Glomerular endothelial cell (primary cell): ENCODE measurements around a stretch of chr19.

DNA sequence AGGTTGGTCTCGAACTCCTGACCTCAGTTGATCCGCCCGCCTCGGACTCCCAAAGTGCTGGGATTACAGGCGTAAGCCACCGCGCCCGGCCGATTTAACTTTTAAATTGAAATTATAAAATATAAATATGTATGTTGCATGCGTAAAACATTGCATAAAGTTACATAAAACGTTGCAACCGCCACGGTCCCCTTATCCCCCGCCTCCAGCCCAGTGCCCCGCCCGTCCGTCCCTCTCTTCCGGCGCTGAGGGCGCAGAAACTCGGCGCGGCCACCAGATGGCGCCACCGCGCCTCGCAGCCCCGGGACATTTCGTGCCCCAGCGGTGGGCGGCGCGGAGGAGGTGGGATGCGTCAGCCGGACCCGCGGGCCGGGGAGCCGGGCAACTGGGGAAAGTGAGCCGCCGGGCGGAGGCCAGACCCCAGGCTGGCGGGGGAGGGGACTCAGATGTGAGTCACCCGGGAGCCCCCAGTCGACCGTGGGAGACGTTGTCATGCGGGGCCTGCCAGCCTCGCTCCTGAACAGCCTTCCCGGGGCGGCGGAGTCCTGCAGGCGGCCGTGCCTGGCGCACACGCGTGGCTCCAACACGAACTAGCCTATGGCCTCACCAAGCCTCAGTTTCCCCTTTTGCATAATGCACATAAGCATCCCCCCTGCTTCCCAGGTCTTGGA lies 1.3 kb upstream of the GADD45B start:
- RAMPAGE, long total RNA, result no peak

GRCh38 chr19:2477434-2478267 lies 1.7 kb downstream of the GADD45B start:
- RAMPAGE, long total RNA, result start-site peak on the plus strand at chr19:2477740-2477935, 103 and 88 reads in 2 replicates

- RAMPAGE, long total RNA, result no peak
These were observed 18.8 kb downstream of the GADD45B start for GRCh38 chr19:2494587-2495203.

DNA sequence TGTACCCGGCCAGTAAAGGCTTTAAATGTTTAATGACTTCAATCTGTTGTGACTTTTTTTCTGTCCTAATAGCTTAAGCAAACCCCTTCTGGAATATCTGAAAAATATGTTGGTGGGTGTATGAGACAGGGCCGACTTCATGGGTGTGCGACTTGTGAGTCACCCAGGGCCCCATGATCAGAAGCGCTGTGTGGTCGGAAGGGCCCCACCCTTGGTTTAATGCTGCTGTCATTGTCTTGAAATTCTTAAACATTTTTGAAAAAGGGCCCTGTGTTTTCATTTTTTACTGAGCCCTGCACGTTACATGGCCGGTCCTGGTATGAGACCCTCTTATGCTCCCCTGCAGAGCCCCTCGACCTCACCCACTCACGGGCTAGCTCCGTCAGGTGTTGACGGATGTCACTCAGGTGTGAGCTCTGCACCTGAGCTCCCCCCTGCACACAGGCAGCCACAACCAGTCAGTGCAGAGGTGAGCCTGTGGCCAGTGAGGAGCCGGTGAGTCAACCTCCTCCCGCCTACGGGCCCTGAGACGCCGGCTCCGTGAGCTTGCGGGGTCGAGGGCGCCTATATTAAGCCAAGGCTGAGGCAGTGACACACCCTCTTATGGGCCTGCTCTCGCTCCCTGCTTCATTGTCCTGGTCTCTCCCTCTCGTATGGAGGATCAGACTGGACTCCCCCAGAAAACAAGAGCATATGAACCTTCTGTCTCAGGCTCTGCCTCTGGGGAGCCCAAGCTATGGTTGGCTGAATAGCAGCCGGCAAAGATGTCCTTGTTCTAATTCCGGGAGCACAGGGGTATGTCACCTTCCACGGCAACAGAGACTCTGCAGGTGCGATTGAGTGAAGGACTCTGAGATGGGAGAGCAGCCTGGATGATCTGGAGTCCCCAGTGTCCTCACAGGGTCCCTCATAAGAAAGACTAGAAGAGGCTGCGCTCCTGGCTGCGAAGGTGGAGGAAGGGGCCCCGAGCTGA lies 27.8 kb downstream of the GADD45B start:
- RAMPAGE, long total RNA, result no peak

DNA sequence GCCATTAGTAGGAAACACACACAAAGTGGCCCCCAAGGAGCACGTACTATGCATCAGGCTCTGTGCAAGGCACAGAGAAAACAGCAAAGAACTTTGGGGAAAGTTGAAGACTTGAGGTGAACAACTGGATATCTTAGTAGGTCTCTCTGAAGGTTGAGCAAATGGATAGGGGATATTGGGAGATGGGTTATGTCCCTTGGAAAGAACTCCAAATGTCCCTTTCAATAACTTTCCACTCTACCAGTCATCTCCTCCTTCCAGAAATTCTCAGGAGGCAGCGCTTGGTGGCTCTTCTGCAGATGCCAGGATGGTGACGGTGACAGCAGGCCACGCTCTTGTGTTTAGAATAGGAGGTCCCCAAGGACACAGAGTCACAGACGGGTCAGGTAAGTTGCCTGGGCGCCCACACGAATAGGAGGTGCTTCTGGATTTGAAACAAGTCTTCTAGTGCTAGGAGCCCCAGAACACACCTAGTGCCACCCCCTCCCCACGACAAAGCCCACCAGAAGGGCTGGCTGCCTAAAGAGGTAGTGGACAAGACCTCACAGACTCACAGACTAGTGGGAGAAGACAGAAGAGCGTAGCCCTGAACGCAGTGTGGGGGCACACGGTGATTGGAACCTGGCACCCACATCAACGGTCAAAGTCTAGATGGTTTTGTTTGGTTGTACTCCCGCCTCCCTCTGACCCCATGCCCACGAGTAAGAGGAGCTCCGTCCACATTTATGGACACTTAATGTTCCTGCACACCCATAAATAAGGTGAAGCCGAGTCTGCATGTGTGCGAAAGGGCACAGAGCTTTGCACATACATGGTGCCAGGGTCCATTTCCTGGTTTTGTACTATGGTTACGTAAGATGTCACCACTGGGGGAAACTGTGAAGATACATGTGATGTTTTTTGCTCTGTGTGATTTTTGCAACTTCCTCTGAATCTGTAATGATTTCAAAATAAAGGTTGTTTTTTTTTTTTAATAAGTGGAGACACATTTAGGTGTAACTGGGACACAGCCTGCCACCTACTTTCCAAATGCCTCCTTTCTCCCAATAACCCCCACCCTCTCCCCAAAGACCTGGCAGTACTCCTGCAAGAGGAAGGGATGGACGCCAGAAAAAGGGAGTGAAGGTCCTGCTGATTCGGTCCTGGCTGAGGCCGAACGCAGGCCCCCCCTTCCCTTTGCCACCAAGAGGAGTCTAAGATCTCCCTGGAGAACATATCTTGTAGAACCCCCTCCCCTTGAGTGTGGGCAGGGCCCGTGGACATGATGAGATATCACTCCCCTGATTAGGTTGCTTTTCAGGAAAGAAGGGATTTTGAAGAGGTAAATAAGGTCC lies 73.0 kb downstream of the GNG7 start:
- RAMPAGE, long total RNA, result no peak

- RAMPAGE, long total RNA, result no peak
These were observed 37.3 kb downstream of the GNG7 start for GRCh38 chr19:2665204-2665511.

DNA sequence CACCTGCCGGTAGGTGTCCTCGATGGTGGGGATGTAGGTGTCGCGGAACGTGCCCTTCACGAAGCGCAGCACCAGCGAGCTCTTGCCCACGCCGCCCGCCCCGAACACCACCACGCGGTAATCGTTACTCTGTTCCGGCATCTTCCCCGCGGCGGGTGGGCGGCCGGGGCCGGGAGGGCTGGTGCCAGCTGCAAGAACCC lies 3.6 kb downstream of the DIRAS1 start:
- RAMPAGE, long total RNA, result no peak

GRCh38 chr19:2774017-2774711 lies 8.9 kb downstream of the SGTA start:
- RAMPAGE, long total RNA, result no peak

GRCh38 chr19:2926613-2927273 lies 18.0 kb downstream of the ZNF77 start:
- RAMPAGE, long total RNA, result no peak

- RAMPAGE, long total RNA, result no peak
These were observed 587 bp upstream of the ZNF77 start for GRCh38 chr19:2945079-2946036.

DNA sequence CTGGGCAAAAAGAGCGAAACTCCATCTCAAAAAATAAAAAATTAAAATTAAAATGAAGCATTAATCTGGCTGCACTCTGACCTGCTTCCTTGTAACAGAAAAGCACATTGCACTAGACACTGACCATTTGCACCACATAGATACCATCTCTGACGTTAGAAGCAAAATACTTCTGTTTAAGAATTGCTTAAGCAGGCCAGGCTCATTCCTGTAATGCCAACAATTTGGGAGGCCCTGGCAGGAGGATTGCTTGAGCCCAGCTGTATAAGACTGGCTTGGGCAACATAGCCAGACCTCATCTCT lies 7.3 kb upstream of the TLE6 start:
- RAMPAGE, long total RNA, result no peak

DNA sequence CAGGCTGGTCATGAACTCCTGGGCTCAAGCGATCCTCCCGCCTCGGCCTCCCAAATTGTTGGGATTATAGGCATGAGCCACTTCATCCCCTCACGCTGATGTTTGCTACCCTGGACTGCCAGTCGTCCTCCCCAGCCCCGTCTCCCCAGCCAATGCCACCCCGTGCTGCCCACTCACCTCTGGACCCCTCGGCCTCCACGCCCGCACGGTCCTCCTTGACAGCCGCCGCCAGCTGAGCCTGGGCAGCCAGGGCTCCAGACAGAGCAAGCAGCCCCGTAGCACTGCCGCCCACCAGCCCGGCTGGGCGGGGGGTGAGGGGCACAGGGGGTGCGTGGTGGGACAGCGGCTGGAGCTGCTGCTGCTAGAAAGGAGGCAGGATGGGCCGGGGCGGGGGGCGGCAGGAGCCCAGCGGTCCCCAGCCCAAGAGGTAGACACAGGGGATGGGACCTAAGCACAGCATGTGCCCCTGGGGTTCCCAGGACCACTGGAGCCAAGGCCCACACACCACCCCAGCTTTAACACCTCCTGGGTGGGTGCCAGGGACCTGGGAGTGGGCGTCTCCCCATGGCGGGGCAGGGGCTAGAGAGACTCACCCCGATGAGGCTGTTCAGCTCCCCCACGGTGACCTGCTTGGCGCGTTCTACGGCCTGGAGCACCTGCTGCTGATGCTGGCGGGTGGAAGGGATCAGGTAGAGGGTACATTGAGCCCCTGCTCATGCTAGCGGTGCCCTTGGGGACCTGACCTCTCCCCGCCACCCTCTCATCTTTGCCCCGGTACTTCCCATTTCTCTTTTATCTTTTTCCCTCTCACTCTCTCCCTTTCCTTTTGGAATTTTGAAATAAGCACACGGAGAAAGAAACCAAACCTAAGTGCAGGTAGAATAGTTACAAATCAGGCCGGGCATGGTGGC lies 9.7 kb downstream of the TLE2 start:
- RAMPAGE, long total RNA, result no peak

- RAMPAGE, long total RNA, result no peak
These were observed 9.3 kb upstream of the GNA11 start for GRCh38 chr19:3084775-3085251.

DNA sequence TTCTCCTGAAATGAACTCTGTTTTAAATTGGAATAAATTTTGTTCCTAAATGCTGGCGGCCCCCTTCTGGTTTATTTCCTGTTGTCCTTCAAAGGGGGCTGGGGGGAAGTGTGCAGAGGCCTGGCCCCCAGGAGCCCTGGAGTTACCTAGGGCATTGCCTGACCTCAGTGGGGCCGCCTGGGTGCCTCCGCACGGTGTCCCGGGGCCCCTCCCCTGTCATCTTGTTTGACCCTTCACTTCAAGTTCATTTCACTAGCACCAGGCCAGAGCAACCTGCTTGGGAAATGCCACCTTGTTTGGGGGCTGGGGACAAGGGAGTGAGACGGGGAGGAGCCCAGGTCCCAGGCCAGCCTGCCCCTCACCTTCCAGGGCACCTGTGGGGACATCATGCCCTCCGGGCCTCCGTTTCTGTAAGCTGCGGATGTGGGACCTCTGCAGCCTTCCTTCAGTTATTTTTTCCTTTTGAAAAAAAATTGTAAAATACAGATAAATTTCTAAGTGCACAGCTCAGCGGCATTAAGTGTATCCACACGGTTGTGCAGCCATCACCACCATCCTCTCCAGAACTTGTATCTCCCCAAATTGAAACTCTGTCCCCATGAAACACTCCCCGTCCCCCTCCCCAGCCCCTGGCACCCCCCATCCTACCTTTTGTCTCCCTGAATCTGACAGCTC lies 11.7 kb upstream of the GNA15 start:
- RAMPAGE, long total RNA, result no peak

- RAMPAGE, long total RNA, result no peak
These were observed 30.8 kb upstream of the NFIC start for GRCh38 chr19:3335265-3336317.

DNA sequence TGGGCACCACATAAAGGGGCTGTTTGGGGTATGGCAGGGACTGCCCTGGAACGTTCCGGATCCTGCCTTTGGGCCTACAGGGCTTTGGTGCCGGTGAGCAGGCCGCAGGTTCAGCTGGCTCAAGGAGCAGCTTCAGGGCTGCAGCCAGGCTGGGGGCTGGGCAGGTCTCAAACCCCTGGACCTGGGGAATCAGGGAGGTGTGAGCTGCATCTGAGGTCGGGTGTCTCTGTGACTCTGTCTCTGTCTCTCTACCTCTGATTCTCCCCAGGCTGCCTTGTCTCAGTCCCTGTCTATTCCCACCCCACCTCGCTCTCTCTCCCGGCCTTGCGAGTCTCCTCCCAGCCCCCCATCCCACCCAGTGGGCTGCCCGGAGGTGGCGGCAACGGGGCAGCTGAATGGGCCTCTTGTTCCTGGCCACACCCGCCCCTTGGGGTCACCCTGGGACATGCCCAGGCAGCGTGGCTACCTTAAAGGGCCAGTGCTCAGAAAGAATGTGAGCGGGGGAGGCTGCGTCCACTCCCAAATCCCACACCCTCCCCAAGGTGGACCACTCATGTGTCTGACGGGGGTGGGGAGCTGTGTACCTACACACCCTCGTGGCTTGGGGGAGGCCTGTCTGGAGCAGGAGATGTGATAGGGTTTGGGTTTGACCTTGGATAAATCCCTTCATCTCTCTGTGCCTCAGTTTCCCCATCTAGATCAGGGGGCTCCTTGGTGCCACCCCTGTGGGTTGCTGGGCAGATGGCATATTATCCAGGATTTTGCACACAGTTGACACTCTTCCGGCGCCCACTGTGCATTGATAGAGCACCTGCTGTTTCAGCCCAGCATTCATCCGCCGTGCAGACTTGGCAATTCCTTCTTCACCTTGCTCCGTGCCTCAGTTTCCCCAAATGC lies 31.2 kb downstream of the NFIC start:
- RAMPAGE, long total RNA, result no peak

GRCh38 chr19:3423333-3423776 lies 57.0 kb downstream of the SMIM24 start:
- RAMPAGE, long total RNA, result no peak

DNA sequence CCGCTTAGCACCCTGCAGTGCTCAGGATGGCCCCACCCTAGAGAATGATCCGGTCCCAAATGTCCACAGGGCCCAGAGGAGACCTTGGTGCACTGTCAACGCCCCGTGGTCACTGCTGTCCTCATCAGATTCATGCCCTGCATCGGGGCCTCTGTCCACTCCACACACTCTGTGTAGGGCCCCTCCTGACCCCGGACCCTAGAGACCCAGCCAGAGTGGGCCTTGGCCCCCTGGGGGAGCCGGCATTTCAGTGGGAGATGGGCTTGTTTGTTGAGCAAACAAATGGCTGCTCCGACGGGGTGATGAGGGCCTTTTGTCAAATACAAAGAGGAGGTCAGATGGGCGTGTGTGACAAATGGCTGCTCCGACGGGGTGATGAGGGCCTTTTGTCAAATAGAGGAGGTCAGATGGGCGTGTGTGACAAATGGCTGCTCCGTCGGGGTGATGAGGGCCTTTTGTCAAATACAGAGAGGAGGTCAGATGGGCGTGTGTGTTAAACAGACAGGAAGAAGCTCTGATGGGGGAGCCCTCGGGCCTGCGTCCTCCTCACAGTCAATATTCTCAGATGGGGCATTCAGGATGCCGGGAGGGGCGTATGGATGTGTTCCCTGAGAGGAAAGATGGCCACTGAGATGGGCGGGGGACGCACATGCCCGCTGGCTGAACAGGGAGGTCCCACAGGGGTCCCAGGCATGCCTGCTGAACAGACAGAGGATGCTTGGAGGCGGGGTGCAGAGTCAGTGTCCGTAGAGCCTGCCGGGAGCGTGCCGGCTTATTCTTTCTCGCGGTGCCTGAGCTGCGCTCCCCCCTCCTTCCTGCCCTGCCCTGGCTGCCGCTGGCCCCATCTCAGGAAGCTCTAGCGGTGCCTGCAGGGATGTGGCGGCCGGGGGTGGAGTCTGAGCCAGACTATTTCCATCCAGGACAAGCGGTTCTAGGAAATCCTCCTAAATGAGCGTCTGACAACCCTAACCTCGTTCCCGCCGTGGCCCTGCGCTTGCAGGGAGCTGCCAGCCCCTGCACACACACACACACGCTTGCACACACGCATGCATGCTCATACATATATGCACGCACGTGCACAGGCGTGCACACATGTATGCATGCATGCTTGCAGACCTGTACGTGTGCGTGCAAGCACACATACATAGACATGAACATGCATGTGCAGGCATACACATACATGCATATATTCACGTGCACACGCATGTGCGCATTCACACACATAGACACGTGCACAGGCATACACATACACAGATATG lies 36.1 kb downstream of the SMIM24 start:
- RAMPAGE, long total RNA, result no peak

GRCh38 chr19:3464291-3464877 lies 15.9 kb downstream of the SMIM24 start:
- RAMPAGE, long total RNA, result no peak

GRCh38 chr19:3479630-3480349 lies 535 bp downstream of the SMIM24 start:
- RAMPAGE, long total RNA, result no peak